SK-MEL-5 (cell line): Measurements from ENCODE around the gene RAP2B.

DNA sequence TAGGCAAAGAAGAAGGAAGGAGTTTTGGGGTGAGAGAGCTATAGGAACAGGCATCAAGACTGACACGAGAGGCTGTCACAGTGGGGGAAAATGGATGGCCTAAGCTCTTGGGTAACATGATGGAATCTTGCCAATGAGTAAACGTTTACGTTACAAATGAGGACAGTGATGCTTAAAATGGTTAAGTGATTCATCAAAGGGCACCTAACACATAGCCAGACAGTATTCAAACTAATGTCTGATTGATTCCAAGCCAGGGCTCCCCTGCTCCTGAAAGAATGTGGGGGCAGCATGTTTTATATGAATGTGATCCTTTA lies 23.2 kb upstream of the GPR171 start:
RAMPAGE:
- cytosol, long total RNA = no peak
- long total RNA = no peak
- nucleus, long total RNA = no peak

DNA sequence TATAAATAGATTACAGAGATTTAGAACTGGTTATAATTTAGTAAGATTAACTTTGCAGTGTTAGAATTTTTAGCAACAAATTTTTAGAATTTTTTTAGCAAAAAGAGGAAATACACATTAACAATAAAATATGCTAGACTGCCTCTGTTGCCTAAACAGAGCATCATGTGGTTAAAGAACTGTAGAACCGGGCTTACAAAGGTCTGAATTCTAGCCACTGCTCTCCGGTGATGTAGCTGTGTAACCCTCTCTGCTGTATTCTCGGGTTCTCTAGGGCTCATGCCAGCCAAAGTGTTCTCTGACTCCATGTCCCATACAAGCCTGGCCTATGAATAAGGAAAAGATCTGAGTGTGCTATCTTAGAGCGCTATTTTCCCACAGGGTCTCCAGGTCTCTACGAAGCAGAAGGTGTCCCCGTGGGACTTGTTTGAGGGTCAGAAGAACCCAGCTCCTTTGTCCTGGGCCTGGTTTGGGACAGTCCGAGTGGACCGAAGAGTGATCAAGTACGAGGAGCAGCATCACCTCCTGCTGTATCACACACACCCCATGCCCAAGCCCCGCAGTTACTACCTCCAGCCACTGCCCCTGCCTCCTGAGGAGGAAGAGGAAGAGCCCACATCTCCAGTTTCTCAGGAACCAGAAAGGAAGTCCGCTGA lies 3.0 kb upstream of the P2RY12 start:
RAMPAGE:
- cytosol, long total RNA = no peak
- long total RNA = no peak
- nucleus, long total RNA = no peak

DNA sequence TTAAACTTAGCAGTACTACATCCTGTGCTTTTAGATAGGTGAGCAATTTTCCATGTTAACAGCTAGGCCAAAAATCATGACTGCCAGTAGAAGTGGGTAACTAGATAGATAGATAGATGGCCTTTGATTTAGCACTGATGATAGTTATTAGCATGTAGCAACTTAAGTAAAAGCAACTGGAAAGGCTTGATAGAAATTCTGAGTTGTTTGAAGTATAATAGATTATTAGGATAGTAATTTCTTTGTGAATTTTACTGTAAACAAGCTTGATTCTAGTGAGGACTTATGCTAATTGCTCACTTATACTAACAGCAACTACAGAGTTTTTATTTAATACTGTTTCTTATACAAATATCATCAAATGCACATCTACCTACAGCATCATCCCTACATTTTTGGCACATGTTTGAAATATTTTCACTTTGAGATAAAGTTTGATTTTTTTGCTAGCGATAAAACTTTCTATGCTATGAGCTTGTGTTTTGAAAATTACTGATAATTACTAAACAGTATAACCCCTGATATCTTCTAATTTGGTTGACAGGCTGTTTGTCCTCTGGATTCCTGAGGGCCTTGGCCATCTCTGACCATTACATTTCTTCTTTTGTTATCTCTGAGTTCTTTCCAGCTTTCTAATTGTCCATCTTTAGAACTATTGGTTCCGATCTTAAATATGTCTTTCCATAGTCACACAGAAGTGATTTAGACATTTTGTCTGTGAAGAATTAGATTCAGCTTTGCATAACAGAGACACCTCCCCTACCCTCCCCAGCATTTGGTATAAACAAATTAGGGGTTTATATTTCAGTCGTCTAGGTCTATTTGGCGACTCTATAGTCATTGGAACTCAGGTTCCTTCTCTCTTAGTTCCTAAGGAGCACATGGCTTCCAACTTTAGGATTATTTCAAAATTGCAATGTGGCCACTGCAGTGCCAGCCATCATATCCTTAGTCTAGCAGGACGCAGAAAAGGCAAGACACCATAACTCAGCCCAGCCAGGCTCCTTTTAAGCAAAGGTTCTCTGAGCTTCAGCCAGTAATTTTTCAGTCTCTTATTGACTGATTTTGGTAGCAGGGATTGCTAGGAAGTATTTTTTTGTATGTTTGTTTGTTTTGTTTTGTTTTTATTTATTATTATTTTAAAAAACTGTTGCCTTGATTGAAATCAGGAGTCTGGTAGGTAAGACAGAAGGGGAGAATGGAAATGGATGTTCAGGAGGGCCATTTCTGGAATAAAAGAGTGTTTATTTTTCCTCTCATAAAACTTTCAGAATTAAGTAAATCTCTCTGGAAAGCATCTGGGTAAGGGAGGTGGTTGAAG lies 37.2 kb downstream of the MBNL1 start:
RAMPAGE:
- cytosol, long total RNA = no peak
- long total RNA = no peak
- nucleus, long total RNA = no peak

RAMPAGE:
- cytosol, long total RNA = no peak
- long total RNA = no peak
- nucleus, long total RNA = no peak
These were observed 69.5 kb downstream of the MBNL1 start for GRCh38 chr3:152338324-152338622.

DNA sequence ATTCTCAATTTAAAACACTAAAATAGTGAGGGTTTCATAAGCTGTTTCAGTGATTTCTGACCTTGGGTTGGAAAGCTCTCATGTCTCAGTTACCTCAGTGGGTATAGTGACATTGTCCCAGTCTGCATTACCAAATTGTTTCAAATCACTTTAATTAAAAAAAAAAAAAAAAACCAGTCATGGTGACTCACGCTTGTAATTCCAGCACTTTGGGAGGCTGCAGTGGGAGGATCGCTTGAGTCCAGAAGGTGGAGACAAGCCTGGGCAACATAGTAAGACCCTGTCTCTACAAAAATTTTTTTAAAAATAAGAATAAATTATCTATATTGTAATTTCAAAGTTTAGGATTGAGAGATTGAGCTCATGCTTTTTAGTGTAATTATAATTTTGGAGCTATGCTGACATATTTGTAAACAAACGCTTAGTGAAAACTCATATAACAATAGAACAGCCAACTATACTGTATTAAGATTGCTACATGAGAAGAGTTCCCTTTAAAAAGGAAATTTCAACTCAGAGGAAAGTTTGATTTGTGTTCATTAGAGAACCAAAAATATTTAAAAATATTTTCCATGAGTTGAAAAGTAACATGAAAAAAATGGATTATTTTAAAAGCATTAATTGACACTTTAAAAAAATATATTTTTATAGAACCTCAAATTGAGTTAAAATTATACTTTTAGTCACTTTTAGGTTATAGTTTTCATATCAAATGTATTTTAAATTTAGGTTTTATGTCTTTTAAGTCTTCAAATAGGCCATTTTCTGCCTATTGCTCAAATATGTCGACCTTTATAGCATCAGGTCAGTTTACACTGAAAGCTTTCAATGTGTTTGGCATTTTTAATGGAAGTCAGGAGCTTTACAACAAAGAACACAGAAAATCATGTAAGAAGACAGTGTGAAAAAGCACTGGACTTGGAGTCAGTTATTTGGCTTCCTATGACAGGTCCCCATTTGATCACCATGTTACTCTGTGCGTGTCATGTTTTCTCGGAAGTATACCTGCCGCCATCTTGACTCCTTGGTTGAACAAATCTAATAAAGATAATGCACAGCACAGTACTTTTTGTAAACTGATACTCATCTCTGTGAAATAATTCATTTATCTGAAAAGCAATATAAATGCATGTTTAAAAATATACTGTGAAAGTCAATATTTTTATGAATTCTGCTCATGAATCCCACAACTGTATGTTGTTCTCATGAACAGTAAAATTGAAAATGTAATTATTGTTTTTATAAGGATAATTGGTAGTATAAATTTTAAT lies 78.4 kb downstream of the MBNL1 start:
RAMPAGE:
- cytosol, long total RNA = no peak
- long total RNA = no peak
- nucleus, long total RNA = no peak

GRCh38 chr3:152352799-152353482 lies 84.2 kb downstream of the MBNL1 start:
RAMPAGE:
- cytosol, long total RNA = no peak
- long total RNA = no peak
- nucleus, long total RNA = no peak

DNA sequence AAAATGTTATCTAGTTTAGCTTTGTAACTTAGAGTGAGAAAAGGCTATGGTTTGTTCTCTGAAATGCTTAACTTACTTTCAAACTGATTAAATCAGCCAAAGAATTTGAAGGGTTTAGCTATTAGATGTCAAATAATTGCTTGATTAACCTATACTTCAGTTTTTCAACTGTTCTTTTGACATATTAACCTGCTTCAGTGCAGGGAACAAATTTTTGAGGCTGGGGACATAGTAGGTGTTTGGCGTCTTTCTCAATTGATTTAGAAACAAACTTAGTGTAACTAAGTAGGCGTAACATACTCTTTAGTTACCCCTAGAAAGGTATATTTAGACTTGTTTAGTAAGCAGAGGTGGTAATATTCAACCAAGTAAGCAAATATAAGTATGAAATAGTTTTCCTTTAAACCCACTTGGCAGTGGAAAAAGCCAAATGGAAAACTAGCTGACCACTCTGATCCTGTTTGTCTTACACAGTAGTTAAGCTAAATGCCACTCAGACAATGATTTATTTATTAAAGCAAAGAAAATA lies 113.1 kb downstream of the MBNL1 start:
RAMPAGE:
- cytosol, long total RNA = no peak
- long total RNA = no peak
- nucleus, long total RNA = no peak

DNA sequence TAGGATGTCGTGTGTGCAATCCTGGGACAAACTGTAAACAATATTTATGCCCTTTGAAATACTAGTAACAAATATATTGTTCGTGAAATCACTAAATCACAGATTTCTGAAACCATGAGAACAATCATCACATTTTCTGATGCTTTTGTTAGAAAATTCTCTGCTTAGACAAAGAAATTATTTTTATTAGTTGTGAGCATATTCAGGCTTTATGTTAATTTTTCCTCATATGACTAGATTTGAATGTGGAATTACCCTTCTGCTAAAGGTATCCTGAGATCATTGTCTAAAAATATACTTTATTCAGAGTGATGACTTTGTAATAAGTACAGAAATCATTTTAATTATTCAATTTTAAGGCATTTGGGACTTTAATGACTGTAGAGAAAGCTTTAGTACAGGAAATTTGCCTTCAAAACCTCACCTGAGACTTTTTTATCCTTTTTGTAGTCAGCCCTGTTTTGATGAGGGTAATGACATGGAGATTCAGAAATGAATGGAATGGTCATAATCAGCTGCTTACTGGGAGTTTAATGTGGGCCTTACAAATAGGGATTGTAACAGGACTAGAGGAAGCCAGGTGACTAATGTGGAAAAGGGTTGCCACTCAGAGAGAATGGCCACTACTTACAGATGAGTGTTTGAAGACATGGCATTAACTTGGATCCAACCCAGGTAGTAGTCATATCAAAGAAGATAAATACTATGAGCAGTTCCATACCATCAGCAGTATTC lies 148.2 kb downstream of the MBNL1 start:
RAMPAGE:
- cytosol, long total RNA = no peak
- long total RNA = no peak
- nucleus, long total RNA = no peak

RAMPAGE:
- cytosol, long total RNA = no peak
- long total RNA = no peak
- nucleus, long total RNA = no peak
These were observed 159.7 kb downstream of the MBNL1 start for GRCh38 chr3:152428230-152428977.

DNA sequence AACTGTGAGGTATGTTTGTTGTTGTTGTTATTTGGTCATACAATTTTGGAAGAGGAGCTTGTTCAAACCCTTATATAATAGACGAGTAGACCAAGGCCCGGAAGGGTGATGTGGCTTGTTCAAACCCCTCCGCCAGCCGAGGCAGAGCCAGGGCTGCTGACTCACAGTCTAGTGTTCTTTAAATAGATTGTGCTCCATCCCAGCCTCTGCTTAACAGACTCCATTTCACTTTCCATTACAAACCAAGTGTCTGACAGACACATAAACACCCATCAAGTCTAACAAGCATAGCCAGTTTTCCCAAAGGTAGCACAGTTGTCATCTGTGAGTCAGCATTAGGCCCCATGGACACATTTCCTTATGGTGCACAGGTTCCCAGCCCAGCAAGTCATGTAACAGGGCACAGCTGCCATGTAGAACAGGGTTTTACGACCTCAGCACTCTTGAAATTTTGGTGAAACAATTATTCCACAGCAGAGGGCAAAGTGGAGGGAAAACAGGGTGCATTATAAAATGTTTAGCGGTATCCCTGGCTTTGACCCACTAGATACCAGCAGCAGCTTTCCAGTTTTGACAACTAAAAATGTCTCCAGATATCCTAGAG lies 109.9 kb upstream of the RAP2B start:
RAMPAGE:
- cytosol, long total RNA = no peak
- long total RNA = no peak
- nucleus, long total RNA = no peak

DNA sequence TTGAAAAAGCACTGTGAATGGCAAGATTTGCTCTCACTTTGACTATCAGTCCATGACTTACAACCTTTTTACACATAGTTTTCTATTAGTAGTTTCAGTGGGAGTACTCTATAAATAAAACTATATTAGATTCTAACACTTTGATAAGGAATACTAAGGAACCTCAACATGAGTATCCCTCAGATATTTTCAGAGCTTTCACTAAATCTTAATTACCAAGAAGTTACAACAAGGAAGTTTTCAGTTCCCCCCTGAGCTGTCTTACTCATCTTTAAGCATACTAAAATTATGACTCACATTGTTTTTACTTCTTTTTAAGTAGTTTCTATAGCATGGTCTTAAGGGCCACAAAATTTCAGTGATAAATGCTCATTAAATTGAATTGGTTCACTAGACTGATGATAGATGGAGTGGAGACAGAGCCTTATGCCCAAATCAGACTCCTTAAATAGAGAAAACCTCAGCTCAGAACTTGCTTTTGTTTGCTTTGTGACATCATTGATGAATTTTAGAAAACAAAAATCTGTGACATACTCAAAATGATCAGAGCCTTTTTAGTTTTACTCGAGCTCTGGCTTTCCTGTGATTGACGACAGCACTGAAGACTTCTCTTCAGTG lies 31.5 kb upstream of the RAP2B start:
RAMPAGE:
- cytosol, long total RNA = no peak
- long total RNA = no peak
- nucleus, long total RNA = no peak

DNA sequence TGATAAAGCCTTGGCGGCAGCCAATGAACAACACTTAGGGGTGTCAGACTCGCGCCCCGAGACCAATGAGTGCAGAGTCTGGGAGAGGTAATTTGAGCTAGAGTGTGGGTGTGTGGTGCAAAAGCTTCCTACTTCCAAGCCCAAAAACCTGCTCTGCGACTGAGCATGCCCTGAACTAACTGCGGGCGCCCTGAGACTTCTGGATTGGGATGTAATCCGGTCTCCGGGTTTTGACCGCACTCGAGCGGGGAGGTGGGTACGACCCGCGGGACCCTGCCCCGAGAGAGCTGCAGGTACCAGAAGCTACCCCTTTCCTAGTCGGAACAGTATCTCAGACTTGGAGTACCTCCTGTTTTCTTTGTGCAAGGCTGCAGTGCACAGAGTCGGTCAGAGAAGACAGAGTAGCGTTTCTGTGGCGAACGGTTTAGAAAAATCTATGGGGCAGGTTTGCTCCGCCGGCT lies 696 bp upstream of the RAP2B start:
RAMPAGE:
- cytosol, long total RNA = start-site peak on the plus strand centred at position 182 of the sequence, 174 bp wide, 49 and 30 reads in 2 replicates
- long total RNA = no peak
- nucleus, long total RNA = no peak

RAMPAGE:
- cytosol, long total RNA = no peak
- long total RNA = no peak
- nucleus, long total RNA = no peak
These were observed at the start of gene RAP2B for GRCh38 chr3:153162134-153163064. Gene RAP2B (plus strand): TSS chr3:153162226.

GRCh38 chr3:153163986-153164176 lies 1.9 kb downstream of the RAP2B start:
RAMPAGE:
- cytosol, long total RNA = no peak
- long total RNA = no peak
- nucleus, long total RNA = no peak

DNA sequence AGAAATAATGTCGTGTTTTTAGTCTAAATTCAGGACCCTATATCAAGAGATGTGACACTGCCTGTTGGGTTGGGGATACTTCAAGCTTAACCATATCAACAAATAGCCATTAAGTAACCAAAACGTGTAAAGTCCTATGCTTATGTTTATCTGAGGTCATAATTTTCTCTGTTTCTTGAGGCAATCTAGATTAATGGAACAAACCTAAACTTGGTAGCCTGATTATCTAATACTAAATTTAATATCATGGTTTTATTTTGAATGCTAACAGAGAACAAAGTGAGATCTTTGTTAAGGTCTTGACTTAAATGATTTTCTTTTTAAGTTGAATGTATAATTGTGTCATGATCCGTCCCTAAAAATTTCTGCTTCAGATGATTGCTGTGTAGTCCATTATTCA lies 113.0 kb downstream of the RAP2B start:
RAMPAGE:
- cytosol, long total RNA = no peak
- long total RNA = no peak
- nucleus, long total RNA = no peak

GRCh38 chr3:153285838-153286637 lies 124.0 kb downstream of the RAP2B start:
RAMPAGE:
- cytosol, long total RNA = no peak
- long total RNA = start-site peak on the minus strand at chr3:153285997-153286031, 9 and 21 reads in 2 replicates
- nucleus, long total RNA = start-site peak on the minus strand at chr3:153285988-153286024, 86 and 22 reads in 2 replicates

DNA sequence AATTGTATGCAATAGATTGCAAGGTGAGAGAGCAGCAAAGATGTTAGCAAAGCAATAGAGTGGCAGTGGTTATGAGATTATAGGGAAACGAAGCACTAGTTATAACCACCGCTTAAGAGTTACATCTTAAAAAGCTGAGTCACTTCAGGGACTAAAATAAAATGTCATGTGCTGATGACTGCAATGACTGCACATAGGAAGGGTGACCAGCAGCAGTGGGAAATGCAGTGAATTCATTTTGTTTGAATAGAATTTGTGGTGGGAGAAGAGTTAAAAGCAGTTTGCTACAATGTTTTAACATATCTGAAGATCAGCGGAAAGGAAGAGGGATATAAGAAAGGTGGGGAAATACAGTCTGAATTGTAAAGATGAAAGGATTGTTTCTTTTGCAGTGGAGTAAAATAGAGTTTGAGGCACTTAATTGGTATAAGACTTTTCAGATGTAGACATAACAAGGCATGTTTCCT lies 127.4 kb downstream of the RAP2B start:
RAMPAGE:
- cytosol, long total RNA = no peak
- long total RNA = no peak
- nucleus, long total RNA = no peak

RAMPAGE:
- cytosol, long total RNA = no peak
- long total RNA = no peak
- nucleus, long total RNA = no peak
These were observed 344.6 kb downstream of the RAP2B start for GRCh38 chr3:153506544-153507181.

DNA sequence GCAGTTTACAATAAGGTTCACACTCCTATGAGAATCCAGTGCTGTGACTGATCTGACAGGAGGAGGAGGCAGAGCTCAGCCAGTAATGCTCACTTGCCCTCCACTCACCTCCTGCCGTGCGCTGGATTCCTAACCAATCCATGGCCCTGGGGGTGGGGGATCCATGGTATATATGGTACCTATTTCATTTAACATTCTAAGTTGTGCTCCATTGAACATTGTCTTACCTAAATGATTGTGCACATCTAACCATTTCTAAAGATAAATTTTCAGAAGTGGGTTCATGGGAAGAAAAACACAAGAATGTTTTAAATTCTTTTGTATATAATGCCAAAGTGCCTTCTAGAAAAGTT lies 91.5 kb downstream of the ARHGEF26 start:
RAMPAGE:
- cytosol, long total RNA = no peak
- long total RNA = no peak
- nucleus, long total RNA = no peak

RAMPAGE:
- cytosol, long total RNA = no peak
- long total RNA = no peak
- nucleus, long total RNA = no peak
These were observed 69.1 kb downstream of the DHX36 start for GRCh38 chr3:154255180-154255578.